ENCODE measurements around the genes KDSR and VPS4B.

- PRO-cap = bidirectional peak, plus-strand start at chr18:59900606, minus-strand start at chr18:59900361
These were observed 476 bp downstream of the PMAIP1 start for GRCh38 chr18:59900111-59900832.

GRCh38 chr18:59918446-59918888, 18.7 kb downstream of the PMAIP1 start:
- PRO-cap = no peak

GRCh38 chr18:61876980-61877645, 15.7 kb downstream of the RNF152 start:
- PRO-cap = no peak

GRCh38 chr18:61949729-61950486, 57.1 kb upstream of the RNF152 start:
- PRO-cap = no peak

- PRO-cap = no peak
These were observed 12.0 kb upstream of the TNFRSF11A start for GRCh38 chr18:62312843-62313692.

- PRO-cap = no peak
These were observed 16.9 kb upstream of the ZCCHC2 start for GRCh38 chr18:62505701-62506595.

- PRO-cap = no peak
These were observed 73.8 kb downstream of the ZCCHC2 start for GRCh38 chr18:62596475-62597079.

- PRO-cap = no peak
These were observed 63.3 kb upstream of the PHLPP1 start for GRCh38 chr18:62652007-62652436.

DNA sequence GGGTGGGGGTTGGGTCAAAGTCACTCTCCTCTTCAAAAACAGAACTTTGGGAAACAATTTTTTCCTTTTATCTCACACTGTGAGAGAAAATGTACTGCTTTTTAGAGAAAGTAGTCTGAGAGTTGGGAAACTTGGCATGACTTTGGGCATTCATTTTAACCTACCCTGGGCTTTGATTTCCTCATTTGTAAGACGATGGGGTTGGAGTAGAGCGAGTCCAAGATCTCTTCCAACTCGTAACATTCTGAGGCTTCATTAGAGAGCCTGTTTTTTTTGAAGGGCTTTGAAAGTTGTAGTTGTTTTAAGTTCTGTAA, 8.3 kb downstream of the PHLPP1 start:
- PRO-cap = no peak

DNA sequence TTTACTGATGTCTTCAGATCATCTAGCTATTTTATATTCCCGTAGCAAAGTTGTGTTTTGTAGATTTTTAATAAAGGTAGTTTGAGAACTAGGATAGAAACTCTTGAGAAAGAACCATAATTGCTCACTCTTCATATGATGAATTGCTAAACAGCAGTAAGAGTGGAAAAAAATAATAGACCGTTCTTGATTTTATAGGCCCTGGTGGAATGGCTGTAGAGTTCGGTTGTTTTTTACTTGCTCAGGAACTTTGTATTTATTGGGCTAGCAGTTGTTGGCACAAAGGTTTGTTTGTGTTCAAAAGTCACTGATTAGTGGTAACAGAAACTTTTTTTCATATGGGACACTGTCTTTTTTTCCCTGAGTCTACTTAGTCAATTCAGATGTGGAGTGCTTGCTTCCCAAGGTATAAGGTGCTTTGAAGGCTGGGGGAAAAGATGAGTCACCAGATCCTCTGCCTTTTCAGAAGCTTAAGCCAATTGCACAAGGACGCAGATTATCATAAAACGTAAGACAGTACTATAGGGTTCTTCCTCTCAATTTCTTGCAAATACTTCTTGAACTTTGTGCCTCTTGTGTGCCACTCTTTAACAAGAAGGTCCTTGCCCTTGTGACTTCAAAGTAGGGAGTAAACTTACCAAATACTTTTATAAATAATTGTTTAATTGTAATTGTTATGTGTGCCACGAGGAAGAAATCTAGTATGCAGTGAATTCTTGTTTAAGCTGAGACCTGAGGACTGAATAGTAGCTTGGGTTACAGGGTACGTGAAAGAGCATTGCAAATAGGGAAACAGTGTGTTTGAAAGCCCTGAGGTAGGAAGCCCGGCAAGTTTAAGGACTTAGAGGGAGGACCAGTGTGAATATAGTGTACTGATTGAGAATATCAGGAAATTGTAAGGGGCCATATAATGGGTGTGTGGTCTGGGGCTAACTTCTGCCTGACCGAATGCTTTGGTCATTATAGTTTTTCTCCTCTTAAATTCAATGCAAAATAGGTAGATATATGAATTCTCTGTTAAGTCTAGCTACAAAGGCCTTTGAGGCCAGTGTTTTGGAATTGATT, 26.0 kb downstream of the PHLPP1 start:
- PRO-cap = no peak

- PRO-cap = no peak
These were observed 65.9 kb downstream of the PHLPP1 start for GRCh38 chr18:62781195-62781693.

DNA sequence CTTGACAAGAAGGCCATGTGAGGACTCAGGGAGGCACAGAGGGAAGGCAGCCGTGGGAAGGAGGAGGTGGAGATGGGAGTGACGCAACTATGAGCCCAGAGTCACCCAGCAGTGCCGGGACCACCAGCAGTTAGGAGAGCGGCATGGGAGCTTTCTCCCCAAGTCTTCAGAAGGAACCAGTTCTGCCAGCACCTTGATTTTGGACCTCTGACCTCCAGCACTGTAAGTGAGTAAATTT, 257.2 kb downstream of the BCL2 start:
- PRO-cap = no peak

GRCh38 chr18:63147739-63148332, 171.7 kb downstream of the BCL2 start:
- PRO-cap = no peak

DNA sequence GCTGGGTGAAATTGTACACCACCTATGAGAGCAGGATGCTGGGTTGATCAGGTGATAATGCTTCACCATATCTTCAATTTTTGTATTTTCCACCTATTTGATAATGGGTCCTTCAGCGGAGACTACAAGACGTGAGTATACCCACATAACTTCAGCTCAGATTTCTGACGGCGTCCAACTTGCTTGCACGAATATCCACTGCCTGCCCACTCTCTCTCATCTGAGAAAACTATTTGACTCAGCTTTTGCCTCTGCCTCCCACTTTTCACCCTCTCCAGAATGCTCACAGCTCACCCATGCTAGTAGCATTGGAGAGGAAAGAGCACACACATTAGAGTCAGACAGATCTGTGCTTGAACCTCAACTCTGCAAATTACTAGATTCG, 166.8 kb downstream of the BCL2 start:
- PRO-cap = no peak

DNA sequence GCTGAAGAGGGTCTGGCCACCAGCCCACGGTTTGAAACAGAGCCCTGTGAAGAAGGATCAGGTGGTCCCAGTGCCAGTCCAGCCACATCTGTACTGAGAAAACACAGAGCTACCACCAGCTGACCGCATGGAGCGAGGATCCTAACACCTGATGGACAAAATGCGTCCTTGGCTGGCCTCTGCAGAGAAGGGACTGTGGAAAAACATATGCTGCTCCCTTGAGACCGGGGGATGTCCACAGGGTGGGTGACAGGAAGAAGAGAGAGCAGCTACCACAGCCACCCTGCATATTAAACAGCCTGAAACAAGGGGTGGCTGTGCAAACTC, 137.3 kb downstream of the BCL2 start:
- PRO-cap = no peak

DNA sequence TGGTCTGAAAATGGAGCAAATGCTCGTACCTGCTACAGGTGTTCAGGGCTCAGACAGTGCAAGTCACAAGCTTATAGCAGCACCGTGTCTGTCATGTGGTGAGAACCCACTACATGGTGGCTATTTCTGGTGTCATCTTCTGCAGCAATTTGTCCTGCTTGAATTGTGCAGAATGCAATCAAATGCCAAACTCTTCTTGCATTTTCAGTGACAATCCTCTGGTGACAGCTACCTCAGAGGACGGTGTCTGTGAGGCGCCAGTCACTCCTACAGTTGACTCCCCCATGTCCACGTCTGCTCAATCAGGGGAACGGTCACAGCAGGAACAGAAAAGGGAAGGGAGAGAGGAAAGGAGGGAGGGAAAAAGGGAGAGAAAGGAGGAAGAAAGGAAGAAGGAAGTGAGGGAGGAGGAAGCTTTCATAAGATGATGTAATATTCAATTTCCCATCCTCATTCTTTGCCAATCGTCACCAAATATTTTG, 122.2 kb downstream of the BCL2 start:
- PRO-cap = unidirectional peak, plus-strand start at position 207 of the sequence

DNA sequence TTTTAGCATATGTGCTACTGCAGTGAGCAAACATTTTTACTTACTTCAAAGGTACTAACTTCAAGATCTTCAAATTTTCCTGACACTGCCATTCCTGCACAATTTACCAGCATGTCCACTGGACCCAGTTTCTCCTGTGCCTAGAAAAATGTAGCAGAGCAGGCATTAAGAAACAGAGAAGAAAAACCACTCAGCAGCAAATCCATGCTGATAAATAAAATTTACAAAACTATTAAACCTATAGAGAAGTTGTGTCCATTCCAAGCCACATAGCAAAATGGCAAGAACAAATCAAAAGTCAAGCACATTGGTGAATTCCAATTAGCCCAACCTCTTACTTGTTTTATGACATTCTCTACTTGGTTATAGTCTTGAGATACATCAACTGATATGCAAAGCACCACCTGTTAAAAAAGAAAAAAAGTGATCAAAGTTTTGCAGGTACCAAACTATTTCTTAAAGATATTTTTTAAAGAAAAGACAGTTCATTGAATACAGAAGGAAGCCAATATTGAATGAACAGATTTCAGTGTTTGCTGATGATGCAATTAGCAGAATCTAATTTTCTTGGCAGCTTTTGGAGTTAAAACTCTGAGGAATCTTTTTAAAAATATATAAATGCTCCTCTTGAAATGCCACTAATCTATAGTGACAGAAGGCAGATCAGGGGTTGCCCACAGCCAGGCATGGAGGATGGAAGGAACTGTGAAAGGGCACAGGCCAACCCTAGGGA, 11.7 kb downstream of the KDSR start:
- PRO-cap = no peak

DNA sequence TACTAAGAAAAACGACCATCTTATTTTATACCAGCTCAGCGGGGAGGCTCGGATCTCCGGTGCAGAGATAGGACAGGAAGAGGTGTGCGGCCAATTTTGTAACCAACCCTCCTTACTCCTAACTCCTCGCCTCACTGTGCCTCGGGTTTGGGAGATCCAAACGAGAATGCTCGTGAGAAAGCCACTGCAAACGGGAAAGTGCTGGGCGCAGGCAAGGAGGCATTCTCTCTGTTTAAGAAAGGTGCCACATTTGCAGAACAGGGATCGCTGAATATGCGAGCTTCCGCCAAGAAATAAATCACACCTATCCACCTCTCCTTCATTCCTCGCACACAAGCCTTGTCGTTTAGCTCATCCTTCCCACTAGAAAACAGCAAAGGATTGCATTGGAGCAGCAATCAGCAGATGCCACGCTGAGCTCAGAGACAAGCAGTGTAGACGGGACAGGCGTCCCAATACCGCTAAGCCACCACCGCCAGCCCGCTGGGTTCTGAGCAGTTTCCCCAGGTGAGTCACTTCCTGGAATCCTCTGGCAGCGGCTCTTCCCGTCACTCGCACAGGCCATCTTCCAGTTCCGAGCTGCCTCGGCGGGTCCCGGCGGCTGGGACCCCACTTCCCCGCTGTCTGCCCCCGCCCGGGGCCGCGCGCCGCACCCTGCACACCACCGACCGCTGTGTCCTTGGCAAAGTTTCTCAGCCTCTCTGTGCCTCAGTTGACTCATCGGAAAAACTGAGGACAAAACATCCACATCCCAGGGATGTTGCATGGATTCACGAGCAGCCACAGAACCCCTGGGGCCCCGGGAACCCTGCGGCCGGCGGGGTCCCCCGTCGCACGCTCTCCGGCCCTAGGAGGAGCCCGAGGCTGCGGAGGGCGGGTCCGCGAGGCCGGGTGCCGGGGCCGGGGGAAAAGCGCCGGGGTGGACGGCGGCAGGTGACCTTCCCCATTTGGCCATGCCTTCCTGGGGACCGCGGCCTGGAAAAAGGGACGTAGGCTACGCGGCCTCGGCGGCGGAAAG, 751 bp downstream of the KDSR start:
- PRO-cap = unidirectional peak, plus-strand start at position 571 of the sequence

DNA sequence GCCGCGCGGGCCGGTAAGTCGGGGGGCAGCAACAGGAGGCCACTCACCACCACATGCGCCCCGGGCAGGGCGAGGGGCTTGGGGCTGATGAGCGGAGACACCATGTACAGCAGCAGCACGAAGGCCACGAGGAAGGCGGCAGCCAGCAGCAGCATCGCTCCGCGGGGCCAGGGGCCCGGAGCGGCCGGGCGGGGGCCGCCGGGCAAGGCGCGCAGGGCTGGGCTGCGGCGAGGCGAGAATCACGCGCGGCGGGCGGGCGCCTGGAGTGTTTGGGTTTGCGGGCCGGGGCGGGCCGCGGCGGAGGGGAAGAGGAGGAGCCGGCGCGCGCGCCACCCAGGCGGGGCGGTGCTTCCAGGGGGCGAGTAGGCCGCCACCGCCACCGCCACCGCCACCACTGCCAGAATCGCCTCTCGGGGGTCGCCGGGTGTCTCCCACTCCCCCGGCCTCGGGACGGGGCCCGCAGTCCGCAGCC, at the start of gene KDSR:
Gene KDSR, minus strand, starts transcription at position 243 of the 472 bp plus-strand sequence.
- PRO-cap = bidirectional peak, plus-strand start at position 336 of the sequence, minus-strand start at position 241 of the sequence

- PRO-cap = bidirectional peak, plus-strand start at chr18:63422672, minus-strand start at chr18:63422447
These were observed at the start of gene VPS4B for GRCh38 chr18:63421910-63422553. TSS of gene VPS4B (minus strand) at chr18:63422476.